ENCODE measurements around a stretch of chr1.

- RAMPAGE, long total RNA, result no peak
- RRBS, result no CpG with 5 or more reads among the region's 9 CpGs
Measured at GRCh38 chr1:40797219-40798134, 13.9 kb downstream of the KCNQ4 start.

GRCh38 chr1:40859604-40860056 lies 2.5 kb downstream of the CITED4 start:
- RAMPAGE, long total RNA, result no peak
- RRBS, result no CpG with 5 or more reads among the region's 10 CpGs

DNA sequence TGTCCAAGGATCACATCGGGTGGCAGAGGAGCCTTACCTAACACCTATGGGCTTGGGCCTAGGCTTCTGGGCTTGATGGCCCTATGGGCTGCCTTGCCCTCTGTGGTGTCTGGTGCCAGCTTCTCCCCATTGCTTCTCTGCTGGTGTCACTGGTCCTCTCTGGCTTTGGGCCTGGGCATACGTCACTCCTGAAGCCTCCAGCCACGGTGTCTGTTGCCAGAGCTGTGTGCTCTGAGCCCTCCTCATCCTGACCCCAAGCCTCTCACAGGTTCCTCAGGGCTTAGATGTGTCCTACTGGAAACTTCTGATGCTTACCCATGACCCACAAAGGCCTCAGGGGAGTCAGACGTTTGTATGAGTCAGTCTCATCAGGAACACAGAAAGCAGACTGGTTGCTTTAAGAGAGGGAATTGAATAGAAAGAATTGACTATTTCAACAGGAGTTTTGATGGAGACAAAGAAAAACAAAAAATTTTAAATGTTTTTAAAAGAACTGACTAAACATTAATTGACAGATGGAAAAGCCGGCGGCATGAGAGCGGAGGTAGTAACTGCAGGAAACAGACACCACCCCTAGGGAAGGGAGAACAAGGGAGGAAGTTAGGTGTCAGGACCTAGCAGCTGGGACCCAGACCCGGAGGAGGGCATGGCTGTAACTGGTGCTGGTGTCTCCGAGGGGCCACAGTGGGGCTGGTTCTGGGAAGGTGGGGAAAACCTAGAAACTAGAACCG lies 39.8 kb upstream of the CITED4 start:
- RAMPAGE, long total RNA, result no peak
- RRBS, result no CpG with 5 or more reads among the region's 10 CpGs

DNA sequence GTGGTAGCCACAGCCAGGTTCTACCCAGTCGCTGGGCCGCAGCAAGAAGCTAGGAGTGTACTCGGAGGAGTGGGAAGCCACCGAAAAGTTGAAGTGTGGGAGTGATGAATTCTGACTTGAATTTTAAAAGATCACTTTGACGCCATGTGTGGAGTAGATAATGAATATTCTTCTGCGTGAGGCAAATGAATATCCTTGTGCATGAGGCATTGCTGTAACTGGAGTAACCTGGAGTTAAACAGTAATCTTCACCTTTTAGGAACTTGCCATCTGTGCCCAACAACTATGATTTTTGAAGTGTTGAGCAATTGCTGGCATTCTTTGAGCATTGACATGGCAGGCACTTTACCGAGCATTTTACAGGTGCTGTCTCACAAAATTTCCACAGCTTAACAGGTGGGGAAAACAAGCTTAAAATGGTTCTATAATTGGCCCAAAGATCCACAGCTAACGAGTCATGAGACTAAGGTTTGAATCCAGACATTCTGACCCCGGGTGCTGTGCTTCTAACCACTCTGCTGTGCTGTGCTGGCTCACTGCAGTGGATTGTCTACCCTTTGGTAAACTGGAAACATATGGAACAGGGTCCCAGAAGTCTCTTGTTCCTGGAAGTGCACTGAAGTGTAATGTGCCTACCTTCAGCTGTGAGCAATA lies 7.0 kb downstream of the CTPS1 start:
- RAMPAGE, long total RNA, result no peak
- RRBS, result no CpG with 5 or more reads among the region's 9 CpGs

DNA sequence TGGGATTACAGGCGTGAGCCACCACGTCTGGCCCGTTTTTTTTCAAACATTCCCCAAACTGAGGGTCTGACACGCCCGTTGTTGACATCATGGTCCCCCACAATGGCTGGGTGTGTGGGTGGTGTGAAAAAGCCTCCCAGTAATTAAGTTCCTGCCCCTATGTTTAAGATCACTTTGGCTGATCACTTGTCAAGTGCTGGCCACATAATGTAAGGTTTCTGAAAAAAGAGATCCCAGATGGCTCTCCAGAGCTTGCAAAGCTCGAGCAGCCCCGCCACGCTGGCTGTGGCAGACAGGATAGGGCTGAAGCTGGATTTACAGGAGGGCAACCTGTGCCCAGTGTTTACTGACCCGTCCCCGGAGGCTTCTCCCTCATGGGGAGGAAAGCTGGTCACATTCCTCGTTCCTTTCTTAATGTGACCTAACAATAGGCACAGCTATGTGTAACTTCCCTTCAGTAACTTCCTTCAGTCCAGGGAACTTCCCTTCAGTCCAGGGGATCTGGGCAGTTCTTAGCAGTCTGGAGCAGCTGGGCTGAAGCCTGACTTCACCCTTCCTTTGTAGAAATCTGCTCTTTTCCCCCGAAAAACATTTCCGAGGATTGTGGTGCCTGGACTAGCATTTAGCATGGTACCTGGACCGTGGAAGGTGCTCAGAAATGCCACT lies 7.8 kb downstream of the SLFNL1 start:
- RAMPAGE, long total RNA, result no peak
- RRBS, result no CpG with 5 or more reads among the region's 14 CpGs

DNA sequence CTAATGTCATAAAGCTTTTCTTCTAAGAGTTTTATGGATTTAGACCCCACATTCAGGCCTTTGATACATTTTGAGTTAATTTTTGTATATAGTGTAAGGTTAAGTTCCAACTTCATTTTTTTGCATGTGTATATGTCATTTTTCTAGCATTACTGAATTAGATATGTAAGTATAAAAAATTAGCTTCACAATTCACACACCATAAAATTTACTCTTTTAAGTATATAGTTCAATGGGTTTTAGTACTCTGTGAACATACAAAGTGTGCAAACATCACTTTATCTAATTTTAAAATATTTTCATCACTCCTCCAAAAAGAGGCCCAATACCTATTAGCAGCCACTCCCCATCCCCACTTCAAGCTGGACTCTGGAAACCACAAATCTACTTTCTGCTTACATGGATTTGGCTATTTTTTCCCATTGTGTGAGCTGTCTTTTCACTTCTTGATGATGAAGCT lies 109.0 kb upstream of the SLFNL1 start:
- RAMPAGE, long total RNA, result no peak

- RAMPAGE, long total RNA, result no peak
Measured at GRCh38 chr1:41152612-41152996, 89.5 kb downstream of the SCMH1 start.

DNA sequence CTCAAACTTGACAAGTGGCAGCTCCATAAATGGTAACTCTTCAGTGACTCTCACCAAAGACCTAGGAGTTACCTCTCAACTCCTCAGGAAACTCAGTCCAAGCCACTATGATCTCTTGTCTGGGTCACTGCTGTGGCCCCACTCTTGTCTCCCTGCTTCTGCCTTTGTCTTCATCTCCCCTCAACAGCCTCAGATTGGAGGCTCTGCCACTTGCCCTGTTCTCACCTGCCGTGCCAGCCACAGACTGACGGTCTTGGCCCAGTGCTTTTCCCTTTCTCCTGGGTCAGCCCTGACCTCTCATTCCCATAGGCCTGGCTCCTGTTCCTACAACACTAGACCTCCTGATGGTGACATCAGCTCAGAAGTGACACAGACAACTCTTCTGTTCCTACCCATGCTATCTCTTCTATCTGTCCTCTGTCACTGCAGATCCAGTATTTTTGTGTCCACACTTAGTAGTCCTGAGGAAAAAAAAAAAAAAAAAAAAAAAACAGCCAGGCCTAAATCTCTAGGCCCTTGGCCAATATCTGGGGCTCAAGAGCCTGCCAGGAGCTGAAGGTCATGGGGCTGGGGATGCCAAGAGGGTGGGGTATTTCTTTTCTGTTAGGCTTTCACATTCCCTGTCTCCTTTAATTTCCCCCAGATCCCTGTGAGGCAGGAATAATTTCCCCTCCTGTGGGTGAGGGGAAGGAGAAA lies 77.0 kb upstream of the SCMH1 start:
- RAMPAGE, long total RNA, result no peak
- RRBS, result no CpG with 5 or more reads among the region's 2 CpGs

GRCh38 chr1:41362129-41362419 lies 120.0 kb upstream of the SCMH1 start:
- RAMPAGE, long total RNA, result no peak
- RRBS, result 2% methylated on average over 5 of the region's 30 CpGs

- RAMPAGE, long total RNA, result no peak
- RRBS, result 63% methylated on average over 4 of the region's 21 CpGs
Measured at GRCh38 chr1:41495015-41495964, 10.8 kb upstream of the EDN2 start.

- RAMPAGE, long total RNA, result no peak
- RRBS, result 43% methylated on average over 2 of the region's 12 CpGs
Measured at GRCh38 chr1:41514803-41515895, 30.7 kb upstream of the EDN2 start.

GRCh38 chr1:41673317-41673820 lies 188.9 kb upstream of the EDN2 start:
- RAMPAGE, long total RNA, result no peak
- RRBS, result no CpG with 5 or more reads among the region's 4 CpGs

DNA sequence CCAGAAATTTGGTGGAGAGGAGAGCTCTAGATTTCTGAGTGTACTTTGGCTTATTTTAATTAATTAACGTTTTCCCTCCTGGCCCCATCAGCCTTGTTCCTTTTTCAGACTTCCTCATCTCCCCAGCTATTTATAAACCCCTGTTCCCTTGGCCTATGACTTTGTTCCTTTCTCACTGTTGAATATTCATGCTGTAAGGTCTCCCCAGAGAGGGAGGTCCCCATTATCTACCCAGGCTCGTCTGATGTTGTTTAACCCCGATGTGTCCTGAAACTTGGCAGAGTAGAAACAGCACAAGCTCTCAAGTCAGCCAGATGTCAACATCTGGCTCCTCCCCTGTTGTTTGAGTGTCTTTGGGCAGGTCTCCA lies 153.6 kb downstream of the HIVEP3 start:
- RAMPAGE, long total RNA, result no peak
- RRBS, result no CpG with 5 or more reads among the region's 3 CpGs

DNA sequence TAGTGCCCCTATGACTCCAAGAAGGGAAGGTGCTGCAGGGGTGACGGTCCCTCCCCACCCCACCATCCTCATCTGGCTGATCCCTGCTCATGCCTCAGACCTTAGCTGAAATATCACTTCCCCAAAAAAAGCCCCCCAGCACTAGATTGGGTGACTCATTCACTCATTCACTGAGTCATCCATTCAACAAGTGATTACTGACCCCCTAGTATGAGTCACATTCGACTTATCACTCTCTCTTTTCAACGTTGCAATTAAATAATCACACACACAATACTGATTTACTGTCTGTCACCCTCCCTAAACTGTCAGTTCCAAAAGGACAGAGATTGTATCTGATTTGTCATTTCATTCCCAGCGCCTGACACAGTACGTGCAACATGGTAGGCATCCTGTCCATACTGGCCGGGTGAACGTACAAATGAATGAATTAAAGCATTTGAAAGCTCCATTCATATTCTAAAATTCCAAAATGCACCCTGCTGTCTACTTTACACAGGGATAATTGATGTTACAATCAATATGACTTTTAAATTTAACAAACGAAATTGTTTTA lies 48.5 kb downstream of the HIVEP3 start:
- RAMPAGE, long total RNA, result no peak
- RRBS, result no CpG with 5 or more reads among the region's 8 CpGs

DNA sequence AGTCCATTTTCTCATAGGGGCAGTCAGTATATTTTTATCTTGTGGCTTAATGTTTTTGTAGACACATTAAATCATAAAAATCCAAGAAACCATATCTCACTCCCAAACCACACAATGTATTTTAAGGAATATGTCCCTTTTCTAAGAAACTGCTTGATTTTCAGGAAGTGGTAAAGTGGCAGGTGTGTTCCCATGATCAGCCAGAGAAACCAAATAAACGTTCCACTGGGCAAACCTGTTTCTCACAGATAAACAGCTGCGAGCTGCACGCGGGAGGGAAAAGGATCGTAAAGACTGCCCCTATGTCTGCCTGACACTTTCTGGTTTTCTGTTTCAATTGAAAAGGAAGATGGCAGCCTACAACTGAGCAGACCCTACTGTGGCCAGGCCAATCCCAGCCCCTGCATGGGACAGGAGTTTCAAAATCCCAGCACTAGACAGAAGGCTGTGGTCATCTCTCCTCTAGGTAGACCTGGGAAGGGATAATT lies 36.7 kb downstream of the HIVEP3 start:
- RAMPAGE, long total RNA, result no peak
- RRBS, result no CpG with 5 or more reads among the region's 5 CpGs

DNA sequence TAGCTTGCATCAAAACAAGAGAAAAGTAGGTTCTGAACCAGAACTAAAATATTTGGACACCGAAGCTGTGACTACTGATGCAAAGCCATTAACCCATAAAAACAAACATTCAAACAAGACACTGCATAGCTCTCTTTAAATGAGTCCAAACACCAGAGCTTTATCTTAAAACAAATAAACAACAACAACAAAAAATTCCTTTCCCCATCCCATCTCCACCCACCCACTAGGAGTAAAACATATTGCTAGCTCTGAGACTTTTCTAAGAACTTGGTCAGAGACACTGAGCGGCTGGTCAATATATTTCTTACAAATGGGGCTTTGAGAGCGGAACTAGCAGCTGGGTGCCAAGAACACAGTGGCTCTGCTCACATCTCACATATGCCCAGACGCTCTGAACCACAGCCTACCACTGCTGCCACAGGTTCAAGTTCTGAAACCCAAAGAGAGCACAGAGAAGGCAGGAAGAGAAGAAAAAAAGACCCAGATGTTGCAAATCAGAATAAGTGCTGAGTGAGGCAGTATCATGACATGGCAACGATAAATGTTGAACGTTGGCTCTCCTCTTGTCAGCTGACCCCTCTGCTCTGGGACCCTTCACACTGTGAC lies 26.6 kb downstream of the HIVEP3 start:
- RAMPAGE, long total RNA, result no peak
- RRBS, result no CpG with 5 or more reads among the region's 6 CpGs

- RAMPAGE, long total RNA, result no peak
- RRBS, result no CpG with 5 or more reads among the region's 3 CpGs
Measured at GRCh38 chr1:42130079-42130343, 23.2 kb upstream of the GUCA2B start.

DNA sequence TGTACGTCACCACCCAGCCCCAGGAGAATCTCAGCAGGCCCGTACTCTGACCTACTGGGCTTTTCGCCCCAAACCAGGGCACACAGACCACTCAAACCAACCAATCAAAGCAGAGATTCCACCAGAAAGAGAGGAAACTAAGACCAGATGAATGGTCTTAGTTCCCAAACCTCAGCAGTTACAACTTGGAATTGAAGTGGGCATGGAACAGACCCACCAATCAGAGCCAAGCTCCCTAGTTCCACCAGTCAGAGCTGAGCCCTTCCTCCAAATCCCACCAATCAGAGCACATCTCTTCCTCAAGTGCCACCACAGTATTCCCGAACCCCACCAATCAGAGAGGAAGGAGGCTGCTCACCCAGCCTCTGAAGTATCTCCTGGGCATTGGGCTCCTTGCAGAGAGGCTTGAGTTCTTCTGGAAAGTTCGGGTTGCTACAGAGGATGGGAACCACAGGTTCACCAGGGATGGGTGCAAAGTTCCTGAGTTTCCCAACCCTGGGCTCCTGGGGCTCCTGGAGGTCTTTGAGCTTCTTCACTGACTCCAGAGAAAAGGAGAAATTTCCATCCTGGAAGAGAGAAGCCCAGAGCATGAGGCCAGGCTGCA lies 1.4 kb downstream of the GUCA2A start:
- RAMPAGE, long total RNA, result no peak
- RRBS, result no CpG with 5 or more reads among the region's 5 CpGs

DNA sequence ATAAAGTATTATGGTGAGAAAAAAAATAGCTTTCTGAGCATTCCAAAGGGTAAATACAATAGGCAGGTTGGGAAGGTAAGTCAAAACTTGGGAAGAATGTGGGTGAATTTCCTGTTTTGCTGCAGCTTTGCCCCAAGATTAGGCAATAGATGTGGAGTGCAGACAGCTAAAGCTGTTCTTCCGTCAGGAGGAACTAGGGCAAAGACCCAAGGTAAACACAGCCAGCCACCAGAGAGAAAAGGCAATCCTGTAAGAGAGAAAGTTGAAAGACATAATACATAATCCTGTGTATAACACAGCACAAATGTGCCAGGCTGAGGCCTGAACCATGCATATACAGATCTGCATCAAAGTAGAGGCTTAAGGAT lies 50.0 kb upstream of the GUCA2A start:
- RAMPAGE, long total RNA, result no peak
- RRBS, result no CpG with 5 or more reads among the region's 1 CpG

DNA sequence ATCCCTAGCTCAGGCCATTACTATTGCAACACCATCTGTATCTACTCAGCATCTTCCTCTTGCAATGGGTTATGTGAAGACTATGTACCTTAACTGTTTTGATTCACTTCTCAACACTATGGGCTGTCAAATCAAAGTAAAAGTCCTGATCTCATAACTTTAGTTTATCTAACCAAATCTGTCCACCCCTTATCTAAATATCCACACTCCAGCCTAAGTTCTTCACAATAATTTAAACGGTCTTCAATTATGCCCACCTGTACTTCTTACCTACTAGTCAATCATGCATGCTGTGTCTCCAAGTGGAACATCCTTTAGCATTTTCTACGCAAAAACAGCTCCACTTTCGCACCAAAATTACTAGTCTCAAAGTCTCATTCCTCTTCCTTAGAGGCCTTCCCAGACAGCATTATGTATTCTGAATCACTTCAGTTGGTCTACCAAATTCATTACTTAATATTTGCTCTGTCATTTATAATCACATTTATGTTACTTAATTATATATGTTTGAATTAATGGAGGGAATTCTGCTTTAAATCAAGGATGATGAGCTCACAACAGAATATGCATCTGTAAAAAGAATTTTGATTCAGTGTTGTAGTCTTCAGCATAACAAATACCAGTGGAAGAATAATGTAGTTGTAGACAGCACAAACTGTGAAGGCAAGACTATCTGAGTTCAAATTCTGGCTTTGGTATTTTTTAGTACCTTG lies 58.8 kb upstream of the GUCA2A start:
- RAMPAGE, long total RNA, result no peak
- RRBS, result no CpG with 5 or more reads among the region's 3 CpGs

All from kidney epithelial cell (primary cell).